Bronchus fibroblast of lung (primary cell): ENCODE results near the genes ATXN3L and CLTRN.

DNA sequence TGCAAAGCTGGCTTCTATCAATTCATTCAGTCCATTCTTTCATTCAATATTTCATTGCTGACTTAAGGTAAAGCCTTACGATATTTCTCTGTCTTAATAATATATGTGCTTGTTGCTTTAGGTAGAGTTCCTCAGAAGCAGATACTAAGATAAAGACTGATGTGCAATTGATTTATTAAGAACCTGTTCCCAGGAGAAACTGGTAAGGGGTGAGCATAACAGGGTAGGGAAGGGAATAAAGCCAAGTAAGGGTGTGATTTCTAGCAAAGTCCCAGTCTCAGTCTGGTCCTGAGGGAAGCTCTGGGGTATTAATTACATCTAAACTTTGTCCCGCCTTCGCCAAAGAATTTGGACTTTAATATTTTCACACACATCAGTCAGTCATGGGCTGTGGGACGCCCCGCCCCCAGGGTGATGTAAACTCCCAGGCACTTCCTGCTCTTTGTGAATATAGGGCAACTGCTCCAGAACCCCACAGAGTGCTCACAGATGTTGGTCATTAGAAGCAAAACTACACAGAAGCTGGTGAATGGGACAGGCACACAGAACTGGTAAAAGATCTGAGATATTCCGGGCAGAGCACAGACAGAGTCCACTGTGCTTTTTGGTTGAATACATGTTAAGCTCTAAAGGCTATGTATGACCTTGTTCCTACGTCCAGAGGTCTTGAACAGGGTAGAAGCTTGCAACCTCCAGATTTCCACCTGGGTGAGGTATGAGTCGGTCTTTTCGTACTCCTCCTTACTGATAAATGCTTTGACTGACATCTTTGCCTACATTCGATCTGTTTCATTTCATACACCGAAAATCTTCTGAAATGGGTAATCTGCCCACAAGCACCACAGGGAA lies 144.3 kb downstream of the AMELX start:
- RAMPAGE, long total RNA: no peak

DNA sequence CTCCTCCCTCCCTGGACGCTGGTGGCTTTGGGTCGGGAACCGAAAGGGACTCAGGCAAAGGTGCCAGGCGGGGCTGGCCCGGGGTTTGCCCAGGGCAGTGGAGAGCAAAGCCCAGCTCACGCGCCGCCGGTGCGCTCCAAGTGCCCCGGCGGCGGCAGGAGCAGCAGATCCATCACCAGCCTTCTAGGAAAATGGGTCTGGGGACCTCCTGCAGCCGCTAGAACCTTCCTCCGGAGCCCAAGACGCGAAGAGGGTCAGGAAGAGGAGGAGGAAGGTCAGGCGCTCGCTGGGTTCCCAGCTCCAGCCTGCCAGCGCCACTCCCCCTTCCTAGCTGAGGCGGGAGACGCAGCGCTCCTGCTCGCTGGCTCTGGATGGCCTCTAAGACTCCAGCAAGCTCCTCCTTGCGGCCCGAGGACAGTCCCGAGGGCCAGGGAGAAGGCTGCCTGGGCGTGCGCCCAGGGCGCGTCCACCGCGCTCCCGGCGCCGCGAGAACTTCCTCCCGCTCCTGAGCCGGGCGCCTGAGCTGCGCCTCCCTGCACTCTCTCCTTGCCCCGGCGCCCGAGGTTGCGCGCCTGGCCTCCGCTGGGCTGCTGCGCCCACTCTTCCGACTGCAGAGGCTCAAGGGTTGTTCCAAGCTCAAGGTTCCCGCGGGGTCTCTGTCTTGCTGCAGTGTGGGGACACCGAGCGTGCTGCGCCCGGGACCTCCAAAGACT lies 705 bp downstream of the ARHGAP6 start:
- RAMPAGE, long total RNA: no peak

GRCh38 chrX:12843853-12844341 lies 23.0 kb upstream of the TLR7 start:
- RAMPAGE, long total RNA: no peak

- RAMPAGE, long total RNA: no peak
These were observed 6.6 kb upstream of the TMSB4X start for GRCh38 chrX:12968116-12968845.

- RAMPAGE, long total RNA: no peak
These were observed 7.1 kb downstream of the TMSB4X start for GRCh38 chrX:12981955-12982376.

GRCh38 chrX:13000167-13000571 lies 25.3 kb downstream of the TMSB4X start:
- RAMPAGE, long total RNA: no peak

GRCh38 chrX:13000572-13000945 lies 25.6 kb downstream of the TMSB4X start:
- RAMPAGE, long total RNA: no peak

GRCh38 chrX:13013739-13014297 lies 30.6 kb downstream of the FAM9C start:
- RAMPAGE, long total RNA: no peak

GRCh38 chrX:13047884-13048083 lies 3.4 kb upstream of the FAM9C start:
- RAMPAGE, long total RNA: no peak

GRCh38 chrX:13123986-13124265 lies 79.5 kb upstream of the FAM9C start:
- RAMPAGE, long total RNA: no peak

DNA sequence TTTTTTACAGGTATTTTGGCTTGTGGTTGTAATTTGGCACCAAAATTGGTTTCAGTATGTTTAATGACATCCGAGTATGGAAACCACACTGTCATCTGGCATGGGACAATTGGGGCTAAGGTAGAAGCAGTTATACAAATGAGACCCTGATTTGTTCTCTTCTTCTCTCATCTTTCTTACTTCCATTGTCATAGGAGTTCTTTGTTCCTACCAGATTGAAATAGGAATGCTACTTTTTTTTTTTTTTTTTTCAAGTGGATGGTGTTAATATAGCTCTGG lies 95.9 kb downstream of the ATXN3L start:
- RAMPAGE, long total RNA: no peak

- RAMPAGE, long total RNA: no peak
These were observed 16.6 kb downstream of the ATXN3L start for GRCh38 chrX:13303128-13303754.

DNA sequence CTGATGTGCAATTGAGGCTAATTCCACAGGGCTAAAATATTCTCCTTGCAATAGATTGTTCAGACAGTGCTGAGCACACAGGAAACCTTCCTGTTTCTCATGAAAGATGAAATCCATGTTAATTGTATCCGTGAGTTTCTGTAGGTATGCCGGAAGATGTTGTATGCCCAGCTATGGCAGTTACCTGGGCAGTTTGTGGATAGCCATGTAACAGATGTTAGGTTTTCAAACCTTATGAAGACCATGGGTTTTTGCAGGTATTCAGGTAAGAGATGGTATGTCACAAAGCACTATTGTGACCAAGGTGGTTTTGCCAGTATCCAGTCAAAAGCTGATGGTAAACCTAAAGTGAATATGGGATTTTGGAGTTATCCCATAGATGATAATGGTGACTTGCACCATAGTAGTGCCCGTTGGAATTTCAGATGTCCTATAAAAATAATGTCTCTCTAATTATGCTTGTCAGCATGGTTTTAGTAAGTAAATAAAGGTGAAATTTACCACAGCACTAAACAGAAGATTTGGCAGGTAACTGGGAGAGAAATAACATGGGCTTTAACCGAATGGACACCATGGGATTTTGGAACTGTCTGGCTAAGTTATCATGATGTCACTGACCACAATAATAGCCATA lies at the start of gene ATXN3L:
ATXN3L (minus strand) TSS at position 236 of the 634 bp plus-strand sequence.
- RAMPAGE, long total RNA: no peak

DNA sequence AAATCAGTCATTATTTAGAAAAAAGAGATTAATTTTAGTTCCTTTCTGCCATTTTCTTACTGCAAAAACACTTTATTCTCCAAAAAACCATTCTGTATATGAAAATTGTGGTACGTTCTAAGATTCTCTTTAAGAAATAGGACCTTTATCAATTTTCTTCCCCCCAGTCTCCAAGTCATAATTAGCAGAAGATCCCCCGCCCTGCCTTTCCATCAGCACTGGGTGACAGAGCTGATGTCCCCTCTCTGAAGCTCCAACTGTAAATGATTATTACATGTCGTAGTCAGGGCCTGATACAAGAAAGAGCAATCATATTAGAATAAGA lies 862 bp downstream of the GPM6B start:
- RAMPAGE, long total RNA: no peak

DNA sequence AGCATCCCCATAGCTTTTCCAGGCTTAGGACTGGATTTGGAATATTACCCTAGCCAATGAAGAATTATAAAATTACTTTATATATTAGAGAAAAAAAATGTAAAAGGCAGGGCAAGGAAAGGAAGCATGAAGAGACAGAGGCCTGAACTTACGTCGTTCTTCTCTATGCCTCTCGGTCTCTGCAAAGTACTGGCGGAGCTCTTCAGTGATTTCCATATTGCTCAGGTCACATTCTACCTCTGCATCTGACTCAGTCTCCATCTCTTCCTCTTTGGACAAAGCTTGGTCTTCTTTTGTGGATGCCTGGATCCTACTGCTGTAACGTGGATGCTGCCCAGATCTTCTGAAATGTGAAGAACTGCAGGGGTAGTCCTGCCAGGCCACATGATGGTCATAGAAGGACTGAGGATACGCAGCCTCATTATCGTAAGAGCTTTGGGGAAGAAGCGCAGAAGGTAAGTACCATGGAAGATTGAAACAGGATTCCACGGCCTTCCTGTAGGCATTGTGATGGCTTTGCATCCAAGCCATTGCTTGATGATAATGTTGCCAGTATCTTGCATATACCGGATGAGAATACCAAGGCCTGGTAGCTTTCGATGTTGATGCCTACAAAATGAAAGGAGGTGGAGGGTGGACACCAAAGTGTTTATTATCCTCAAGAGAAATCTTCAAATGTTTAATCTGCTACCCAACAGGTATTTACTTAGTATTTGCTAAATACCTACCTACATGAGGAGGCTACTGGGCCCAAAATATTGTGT lies 9.6 kb downstream of the GEMIN8 start:
- RAMPAGE, long total RNA: no peak

GRCh38 chrX:14028407-14029124 lies 1.1 kb downstream of the GEMIN8 start:
- RAMPAGE, long total RNA: no peak

- RAMPAGE, long total RNA: no peak
These were observed 32.0 kb upstream of the GLRA2 start for GRCh38 chrX:14497204-14497846.

GRCh38 chrX:15664690-15665180 lies at the start of gene CLTRN:
TSS of gene CLTRN (minus strand) at chrX:15664805.
- RAMPAGE, long total RNA: no peak

DNA sequence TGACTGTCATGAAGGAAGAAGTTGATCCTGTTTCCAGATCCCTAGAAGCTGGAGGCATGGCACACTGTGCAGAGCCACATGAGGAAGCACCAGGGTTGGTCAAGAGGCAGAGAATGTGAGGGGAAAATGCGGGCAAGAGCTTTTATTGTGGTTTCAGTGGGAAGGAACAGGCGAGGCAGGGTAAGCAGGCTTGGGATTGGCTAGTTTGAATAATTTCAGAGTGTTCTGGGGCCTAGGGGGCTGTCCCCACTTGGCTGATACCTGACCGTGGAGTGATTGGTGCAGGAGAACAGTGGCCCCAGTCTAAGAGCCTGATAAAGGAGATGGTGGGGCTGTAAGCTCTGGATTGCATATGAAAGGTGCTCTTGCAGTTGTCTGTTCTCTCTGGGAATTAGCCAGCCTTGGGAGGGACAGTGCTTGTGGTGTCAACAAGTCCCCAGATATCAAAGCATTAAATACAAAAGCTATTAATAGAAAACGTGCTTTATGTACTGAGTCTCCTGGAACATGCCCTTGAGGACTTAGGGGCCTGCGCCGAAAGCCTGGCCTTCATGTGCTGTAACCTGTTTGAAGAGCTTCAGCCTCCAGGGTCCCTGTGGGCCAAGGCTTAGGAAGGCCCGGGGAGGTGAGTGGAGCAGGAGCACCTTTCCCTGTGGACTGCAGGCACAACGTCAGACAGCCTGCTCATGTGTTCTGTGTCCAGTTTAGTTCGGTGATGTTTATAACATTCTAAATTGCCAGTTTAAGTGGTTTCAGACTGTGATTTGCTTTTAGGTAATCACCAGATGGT lies 30.4 kb upstream of the CLTRN start:
- RAMPAGE, long total RNA: no peak

DNA sequence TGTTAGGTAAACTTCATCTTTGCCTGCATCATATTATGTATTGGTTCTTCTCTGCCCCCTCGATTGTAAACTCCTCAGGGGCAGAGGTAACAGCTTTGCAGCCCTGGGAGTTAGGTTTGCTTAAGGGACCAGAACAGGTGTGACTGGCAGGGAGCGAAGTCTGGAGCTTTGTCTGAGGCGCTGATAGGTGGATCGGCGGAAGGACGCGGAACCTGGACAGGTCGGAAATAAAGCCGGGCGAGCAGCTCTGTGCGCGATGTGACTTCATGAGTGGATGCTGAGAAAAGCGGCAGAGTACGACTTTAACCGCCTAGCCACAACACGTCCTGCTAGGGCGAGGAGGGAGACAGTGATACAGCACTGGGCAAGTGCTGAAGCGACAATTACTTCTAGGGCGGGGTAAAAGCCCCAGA lies 388 bp upstream of the ZRSR2 start:
- RAMPAGE, long total RNA: no peak